PC-3 (cell line): ENCODE measurements around a stretch of chr5.

DNA sequence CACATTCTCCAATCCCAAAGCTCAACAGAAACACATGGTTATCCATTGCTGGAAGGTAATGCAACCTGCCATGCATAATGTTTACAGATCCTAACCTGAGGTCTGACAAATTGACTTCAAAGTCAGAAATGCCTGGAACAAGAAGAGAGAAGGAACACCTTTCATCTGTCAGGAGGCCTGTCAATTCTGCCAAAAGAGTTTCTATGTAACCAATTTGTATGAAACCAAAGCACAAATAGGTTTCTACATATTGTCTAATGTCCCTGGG, 204.9 kb downstream of the FSTL4 start:
- RAMPAGE, long total RNA: no peak

DNA sequence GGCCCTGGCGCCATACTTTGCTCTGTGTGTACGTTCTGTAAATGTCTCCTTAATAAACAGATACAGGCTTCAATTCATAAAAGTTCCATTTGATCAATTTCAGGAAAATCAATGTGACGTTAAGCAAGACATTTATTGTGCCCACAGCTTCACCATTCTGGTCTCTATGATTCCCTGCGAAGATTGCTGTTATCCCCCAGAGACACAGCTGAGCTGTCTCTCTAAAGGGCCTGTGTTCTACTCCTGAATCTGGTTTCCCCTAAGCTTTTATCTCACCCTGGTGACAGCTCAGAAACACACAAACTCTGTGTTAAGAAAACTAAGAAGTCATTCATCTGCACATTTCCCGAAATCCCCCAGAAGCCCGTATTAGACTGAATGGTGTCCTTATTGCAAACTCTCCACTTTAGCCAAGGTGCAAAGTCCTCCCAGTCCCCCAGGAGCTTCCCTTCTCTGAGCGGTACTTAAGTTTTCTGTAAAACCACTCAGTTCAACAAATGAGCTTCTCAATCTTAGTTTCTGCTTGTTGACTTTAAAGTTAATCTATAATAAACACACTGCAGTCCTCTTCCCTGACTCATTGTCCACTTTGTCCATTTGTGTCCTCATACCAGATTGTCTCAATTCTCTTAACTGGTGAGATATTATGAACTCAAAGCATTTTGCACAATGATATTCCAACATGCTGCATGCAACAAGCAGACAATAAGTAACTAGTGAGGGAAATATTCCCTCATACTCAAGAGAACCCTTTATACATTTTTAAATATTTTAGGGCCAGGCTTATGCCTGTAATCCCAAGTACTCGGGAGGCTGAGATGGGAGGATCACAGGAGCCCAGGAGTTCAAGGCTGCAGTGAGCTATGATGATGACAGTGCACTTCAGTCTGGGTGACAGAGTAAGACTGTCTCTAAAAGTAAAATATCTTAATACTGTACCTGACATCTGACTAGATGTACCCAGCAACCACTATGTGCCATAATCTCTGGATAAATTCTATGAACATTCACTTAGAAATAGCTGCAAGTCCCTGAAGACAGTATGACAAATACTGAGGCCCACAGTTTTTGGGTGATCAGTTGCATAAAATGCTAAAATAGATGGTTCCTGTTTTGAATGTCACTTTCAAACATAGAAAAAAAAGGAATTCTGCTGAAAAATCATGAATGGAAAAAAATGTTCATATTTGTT, 1.6 kb upstream of the C5orf15 start:
- RAMPAGE, long total RNA: no peak

DNA sequence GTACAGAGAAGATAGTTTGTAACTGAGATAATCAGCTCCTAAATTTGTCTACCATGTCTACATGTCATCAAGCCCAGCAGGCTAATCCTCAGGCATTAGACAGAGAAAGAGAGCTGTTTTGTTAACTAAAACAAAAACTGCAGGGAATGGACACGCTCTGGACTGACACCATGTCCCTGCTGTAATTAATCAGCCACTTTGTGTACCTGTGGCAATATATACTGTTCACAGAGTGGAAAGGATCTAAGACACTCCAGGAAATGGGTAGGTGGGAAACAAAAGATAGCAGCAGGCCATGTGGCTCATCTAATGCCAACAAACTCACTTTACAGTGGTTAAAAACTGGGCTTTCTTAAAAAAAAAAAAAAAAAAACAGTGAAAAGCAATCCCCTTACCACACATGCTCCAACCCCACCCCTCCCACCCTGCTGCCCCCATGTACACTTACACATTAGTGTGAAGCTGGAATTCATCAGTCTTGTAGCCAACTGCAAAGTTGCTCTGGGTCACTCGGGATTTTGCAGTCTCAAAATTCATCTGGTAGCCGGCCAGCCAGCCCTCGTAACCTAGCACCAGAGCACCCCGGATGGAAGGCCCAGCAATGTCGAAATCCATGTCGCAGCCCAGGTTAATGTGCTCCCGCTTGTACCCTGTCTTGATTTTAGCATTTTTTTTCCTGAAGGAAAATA, 12.0 kb upstream of the C5orf15 start:
- RAMPAGE, long total RNA: no peak

DNA sequence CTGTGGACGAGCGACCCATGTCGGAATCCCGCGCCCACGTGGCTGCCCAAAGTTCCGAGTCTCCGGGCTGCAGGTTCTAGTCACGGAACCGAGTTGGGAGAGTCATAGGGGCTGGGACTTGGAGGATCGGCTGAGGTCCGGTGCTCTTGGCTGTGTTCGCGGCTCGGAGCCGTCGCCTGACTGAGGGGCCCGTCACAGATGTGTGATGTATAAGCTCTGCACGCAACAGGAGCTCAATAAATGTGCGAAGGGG, 684 bp upstream of the TCF7 start:
- RAMPAGE, long total RNA: no peak

DNA sequence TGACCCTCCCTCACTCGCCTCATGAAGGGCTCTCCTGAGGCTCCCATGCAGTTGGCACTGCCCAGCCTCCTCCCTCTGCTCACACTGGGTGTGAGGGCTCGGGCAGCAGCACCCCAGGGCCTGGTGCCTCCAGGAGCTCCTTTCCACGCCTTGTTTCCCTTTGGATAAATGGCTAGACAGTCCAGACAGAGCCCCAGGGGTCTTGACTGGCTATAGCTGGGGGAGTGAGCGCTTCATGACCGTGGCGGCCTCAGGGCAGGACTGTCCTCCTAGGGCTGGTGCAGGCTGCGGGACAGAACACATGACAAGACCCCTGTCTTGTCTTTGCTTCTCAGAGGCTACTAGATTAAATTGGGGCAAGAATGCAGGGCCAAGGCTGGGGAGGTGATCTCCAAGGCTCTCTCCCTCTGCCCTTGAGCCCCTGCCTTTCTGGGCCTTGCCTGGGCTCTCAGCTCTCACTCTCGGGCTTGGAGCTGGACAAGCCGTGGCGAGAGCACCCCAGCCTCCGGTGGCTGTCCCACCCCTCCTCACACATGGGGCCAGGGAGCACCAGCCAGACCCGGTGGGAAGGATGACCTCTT, 13.9 kb downstream of the TCF7 start:
- RAMPAGE, long total RNA: no peak

DNA sequence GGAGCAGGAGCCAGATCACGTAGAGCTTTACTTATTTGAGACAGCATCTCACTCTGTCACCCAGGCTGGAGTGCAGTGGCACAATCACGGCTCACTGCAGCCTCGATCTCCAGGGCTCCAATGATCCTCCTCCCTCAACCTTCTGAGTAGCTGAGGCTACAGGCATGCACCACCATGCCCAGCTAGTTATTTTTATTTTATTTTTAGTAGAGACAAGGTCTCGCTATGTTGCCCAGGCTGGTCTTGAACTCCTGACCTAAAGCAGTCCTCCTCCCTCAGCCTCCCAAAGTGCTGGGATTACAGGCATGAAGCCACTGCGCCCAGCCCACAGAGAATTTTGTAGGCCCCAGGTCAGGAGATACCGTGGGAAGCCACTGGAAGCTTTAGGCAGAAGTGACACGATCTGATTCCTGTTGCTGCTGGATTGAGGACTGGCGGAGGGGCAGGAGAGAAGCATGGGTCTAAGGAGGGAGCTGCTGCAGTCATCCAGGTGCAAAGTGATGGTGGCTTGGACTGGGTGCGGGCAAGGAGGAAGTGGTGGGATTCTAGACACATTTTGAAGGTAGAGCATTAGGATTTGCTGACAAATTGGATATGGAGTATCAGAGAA, 20.6 kb downstream of the TCF7 start:
- RAMPAGE, long total RNA: no peak

DNA sequence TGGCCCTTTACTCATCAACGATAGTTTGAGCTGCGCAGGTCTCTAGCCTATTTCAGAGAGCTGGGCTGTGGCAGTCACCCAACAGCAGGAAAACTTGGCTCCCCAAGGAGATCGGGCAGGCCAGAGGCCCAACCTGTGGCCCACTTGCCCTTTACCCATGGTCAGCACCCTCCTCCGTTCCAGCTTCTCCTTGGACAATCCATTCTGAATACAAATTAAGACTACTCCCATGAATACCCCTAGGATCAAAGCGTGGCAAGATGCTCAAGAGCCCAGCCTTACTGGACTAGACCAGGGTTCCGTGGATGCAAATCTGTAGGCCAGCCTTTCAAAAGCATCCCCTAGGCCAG, 25.2 kb downstream of the TCF7 start:
- RAMPAGE, long total RNA: no peak

DNA sequence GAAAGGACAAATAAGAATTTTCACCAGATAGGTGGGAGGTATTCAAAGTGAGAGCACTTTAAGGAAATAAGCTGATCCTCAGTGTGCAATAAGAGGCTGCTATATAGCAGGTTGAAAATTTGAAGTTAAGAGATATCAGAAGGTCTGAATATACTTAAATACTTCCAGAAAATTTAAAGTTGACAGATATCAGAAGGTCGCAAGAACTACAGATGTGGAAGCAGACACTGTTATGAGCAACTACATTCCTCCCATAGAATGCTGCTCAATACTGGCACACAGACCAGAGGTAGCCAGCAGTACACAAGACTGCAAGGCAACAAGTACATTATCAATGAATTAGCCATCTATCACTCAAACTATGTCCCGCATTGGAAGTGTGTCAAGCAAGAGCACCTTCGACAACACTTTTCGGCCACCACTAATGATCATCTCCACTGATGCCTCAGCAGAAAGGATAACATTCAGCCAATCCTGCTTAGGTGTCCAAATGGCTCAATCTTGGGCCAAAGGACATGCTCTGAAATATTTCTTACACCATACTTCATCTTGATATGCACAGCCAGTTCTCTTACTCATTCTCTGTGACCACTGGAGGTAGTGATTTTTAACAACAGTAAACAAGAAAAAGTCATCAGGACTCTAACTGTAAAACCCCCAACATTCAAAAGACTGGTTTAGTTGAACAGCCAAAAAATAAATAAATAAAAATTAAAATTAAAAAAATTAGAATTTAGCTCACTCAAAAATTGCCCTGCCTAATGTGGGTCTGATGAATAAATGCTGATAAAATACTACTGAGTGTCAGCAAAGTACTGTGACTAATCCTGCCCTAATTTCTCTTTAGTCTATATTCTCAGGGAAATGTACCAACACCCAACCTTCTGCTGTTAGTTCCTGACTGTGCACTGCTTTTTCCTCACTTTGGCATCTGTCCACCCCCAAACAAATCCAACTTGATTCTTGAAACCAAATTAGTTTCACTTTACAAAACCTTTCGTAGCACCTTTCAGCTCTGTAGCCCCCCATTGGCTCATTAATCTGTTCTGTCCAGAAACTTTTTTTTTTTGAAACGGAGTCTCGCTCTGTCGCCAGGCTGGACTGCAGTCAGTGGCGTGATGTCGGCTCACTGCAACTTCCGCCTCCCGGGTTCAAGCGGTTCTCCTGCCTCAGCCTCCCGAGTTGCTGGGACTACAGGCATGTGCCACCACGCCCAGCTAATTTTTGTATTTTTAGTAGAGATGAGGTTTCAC, 24.8 kb downstream of the SKP1 start:
- RAMPAGE, long total RNA: no peak

DNA sequence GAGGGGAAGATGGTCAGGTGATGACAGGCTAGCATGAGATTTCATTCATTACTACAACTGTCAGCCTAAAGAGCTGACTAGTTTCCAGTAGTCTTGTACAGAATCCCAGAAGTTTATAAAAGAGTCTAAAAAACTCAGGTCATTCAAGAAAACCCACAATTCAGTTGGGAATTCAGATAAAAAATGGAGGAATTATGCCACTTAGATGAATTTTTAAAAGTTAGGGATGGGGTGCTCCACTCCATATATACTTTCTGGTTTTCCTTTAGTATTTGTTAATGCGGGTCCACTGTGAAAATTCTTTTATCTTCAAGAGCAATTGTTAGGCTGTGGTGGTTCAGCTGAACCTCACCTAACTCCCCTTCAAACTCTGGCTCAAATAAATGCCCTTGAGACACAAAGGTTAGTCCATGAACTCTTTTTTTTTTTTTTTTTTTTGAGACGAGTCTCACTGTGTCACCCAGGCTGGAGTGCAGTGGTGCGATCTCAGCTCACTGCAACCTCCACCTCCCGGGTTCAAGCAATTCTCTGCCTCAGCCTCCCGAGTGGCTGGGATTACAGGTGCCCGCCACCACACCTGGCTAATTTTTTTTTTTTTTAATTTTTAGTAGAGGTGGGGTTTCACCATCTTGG, 13.2 kb upstream of the SKP1 start:
- RAMPAGE, long total RNA: no peak

- RAMPAGE, long total RNA: no peak
Measured at GRCh38 chr5:134523904-134524109, 1.7 kb upstream of the JADE2 start.

DNA sequence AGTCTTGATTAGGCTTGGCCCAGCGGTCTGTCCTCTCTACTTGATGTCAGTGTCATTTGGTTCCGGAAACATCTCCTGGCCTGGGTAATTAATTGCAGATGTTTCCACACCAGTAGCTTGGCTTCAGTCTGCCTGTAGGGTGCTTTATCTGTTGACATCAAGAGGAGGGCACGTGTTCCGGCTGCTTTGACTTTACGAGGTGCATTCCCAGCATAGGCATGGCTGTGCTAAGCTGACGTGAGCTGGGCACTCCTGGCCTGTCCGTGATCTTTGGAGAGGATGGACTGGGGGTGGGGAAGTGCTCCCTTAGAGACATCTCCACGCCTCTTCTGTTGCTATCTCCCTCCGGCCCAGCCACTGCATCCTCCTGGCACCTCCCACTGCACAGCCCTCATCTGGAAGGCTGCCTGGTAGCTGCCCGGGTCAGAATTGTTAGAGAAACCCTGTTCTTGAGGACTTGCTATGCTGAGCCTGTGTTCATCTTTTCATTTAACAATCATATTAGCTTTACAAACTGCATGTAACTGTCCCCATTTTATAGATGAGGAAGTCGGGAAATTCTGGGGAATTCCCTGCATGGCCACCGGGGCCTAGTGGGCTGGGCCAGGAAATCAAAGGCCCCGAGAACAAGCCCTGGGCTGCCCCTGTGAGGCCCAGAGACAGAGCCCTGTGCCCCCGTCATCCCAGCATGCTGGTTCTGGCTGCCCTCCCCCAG, 29.1 kb downstream of the JADE2 start:
- RAMPAGE, long total RNA: no peak

DNA sequence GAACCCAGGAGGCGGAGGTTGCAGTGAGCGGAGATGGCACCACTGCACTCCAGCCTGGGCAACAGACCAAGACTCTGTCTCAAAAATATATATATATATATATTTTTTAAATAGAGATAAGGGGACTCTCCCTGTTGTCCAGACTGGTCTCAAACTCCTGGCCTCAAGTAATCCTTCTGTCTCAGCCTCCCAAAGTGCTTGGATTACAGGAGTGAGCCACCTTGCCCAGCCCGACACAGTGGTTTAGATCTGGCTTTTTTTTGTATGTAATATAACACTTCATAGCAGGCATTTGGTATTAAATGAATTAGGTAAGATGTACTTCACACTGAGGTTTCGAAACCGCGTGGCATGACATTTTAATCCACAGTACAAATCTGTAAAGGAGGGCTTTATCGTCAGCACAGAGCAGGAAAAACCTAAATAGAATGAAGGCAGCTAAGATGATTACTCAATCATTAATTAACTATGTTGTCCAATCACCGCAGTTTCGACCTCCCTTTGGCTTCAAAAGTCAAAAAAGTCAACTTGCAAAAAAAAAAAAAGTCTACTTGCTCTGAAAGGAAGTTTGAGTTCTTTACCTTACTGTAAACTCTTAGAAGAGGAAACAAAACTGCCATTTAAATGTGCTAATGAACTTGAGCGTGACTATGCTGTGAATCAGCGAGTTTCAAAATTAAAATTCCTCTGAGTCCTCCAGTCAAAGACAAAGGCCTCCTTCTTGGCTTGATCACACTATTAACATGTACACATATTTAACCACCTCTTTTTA, 864 bp upstream of the SEC24A start:
- RAMPAGE, long total RNA: no peak

DNA sequence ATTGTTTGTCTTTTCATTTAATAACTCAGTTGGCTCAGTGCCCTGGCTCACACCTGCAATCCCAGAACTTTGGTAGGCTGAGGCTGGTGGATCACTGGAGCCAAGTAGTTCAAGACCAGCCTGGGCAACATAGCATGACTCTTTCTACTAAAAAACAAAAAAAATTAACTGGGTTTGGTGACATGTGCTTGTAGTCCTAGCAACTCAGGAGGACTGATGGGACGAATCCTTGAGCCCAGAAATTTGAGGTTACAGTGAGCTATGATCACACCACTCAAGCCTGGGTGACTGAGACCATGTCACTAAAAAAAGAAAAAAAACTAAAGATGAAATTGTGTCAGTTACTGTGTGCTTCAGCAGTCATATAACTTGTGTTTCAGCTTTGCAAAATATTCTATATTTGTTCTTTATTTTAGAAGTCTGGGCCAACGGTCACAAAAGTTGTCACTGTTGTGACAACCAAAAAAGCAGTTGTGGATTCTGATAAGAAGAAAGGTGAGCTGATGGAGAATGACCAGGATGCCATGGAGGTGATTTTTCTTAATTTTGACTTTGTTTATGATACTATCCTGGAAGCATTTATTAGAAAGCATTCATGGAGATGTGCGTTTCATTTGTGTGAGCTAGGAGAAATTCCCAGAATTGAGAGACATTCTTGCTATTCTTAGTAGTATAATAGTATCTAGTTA, 22.3 kb downstream of the DDX46 start:
- RAMPAGE, long total RNA: no peak

DNA sequence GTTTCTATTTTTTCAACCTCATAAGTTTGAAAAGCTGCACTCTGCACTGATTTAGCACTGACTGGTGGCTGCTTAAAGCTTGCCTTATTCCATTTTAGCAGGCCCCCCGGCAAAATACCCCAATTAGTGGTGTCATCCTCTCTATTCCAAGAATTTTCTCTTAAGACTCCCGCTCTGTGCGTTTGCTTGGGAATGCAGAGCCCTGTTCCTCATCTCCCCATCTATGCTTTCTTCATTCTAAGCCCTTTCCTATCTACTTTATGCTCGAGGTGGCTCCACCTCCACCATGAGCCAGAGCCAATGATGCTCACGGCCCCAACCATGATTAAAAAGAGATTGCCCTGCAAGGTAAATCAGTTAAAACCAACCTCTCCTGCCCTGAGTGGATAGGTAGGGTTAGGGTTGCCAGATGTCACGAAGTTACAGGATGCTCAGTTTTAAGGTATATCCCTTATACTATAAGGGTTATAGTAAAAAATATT, 715 bp upstream of the TXNDC15 start:
- RAMPAGE, long total RNA: no peak

- RAMPAGE, long total RNA: no peak
Measured at GRCh38 chr5:134913751-134914666, 9.1 kb downstream of the PCBD2 start.

DNA sequence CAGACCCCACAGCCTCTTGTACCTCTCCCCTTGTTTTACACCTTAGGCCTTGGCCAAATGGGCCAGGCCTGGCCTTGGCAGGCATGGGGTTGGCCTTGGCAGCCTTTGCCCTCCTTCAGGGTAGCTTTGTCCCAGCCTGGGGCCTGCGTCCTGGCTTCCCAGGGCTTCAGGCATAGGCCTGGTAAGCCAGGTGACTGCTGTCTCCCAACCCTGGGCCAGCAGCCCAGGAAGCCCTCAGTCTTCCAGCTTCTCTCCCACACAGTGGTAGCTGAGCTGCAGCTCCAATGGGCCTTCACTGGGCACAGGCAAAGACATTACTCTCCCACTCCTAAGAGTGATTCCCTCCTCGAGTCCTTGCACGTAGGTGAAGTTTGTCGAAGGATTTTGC, 1.0 kb upstream of the PITX1 start:
- RAMPAGE, long total RNA: no peak

DNA sequence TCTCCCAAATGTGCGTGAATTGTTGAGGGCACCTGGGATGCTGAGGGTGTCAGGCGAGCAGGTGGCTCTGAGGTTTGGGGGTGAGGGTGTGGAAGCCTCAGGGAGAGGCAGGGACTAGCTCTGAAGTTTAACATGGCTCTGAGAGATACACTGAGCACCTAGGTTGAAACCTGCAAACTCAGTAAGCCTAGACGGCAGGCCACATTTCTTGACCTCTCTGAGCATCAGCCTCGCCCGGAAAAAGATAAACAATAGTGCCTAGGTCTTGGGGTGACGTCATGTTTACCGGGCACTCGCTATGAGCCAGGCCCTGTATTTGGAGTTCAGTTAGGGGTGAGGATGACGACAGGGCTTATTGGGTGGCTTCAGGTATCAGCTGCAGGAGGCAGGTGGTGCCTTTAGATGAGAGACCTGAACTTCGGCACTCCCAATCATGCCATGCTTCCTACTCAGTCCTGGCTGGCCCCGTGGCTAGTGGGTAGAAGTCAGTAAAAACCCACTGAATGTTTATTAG, 107.8 kb upstream of the PITX1 start:
- RAMPAGE, long total RNA: no peak

DNA sequence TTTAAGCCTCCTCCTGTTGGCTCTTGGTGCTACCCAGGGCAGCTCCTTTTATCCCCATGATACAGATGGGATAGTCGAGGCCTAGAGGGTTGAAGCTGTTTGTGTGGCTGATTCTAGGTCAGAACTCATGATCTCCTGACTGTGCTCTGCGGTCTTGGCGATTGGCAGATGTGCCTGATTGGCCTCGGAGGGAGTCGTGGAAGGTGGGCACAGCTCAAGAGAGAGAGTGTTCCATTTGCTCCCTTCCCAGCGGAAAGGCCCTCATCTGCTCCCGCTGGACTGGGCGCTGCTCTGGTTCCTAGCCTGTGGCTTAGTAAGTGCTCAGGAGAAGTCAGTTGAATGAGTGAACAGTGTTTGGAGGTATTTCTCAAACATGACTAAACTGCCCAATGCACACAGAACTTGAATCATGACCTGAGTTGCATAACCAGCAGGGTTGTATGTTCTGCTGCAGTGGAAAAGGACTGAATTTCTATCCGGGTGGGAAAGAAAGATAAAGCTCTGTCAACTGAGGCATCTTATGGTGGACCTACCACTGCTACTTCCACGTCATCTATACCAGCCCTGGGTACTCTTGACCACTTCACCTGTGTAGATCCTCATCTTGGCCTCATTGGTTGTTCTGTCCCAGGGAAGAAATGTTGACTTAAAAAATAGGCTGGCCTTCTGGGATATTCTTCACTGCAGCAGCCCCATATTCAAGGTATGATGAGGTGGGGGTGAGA, 120.2 kb upstream of the PITX1 start:
- RAMPAGE, long total RNA: no peak

DNA sequence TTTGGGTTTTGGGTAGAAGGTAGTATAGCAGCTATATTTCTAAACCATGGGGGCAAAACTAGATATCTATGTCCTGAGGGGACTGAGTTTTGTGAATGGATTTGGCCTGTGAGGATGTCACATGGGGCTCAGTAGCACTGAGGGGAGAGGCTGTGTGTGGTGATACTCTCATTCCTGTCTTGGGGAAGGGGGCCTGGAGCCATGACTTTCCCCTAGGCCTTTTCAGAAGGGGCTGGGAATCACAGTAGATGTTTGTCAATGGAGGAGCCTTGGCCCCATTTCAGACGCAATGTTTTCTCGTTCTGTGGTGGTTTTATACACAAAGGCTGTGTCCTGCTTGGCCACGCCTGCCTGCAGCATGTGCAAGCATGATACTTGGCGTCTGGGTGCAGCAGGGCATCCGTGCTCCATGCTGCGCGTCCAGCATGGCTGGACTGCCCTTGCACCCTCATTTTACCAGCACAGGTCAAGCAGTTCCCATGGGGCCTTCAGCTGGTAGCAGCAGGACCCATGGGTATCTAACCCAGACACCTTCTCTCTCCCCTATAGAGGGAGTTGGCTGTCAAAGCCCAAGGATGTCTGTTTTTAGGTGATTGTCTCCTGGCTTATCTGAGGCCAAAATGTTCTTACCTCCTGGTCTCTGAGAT, 158.2 kb upstream of the PITX1 start:
- RAMPAGE, long total RNA: no peak

DNA sequence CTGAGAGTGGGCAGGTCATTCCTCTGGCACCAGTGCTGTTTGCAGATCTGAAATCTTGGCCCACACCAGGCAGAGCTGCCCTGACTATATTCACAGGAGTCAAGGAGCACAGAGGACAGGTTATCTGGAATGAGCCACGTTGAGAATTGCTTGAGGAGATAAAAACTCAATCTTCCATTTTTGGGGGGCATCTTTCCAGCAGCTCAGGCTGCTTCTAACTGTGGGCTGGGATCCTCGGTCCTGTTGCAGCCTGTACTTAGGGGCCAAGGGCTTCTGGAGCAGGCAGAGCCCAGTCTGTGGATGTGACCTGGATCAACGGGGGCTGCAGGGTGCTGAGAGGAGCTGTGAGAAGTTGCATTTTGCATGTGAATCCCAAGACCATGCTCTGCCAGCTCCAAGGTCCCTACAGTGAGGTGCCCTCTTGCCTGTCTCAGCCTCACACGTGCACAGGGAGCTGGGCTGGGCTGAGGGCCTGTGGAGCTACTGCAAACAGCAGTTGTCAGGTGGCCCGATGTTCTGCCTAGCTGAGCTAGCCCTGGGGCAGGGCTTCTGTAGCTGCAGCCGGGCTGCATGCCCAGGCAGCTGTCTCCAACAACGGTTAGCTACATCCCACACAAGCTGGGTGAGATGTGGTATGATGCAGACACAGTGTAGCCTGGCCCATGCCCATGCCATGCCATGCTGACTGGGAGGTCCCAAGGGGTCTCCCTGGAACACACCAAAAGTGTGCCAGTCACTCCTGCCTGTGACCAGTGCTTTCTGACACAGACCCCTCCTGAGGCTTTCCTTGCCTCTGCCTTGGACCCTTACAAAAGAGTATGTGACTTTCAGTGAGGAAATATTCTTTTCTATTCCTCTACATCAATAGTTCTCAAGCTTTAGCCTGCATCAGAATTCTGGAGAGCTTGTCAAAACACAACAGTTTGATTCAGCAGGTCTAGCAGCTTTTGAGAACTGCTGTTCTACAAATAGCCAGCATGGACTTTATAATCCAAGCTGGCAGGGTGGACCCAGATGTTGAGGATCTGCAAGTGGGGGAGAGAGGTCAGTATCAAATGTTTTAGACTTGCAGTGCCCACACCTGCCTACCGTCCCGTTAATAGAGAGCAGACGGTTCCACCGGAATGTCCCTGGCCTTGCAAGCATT, 62.0 kb downstream of the MACROH2A1 start:
- RAMPAGE, long total RNA: no peak